Pericardium (tissue), 1 donor: ENCODE data around the gene CDA.

DNA sequence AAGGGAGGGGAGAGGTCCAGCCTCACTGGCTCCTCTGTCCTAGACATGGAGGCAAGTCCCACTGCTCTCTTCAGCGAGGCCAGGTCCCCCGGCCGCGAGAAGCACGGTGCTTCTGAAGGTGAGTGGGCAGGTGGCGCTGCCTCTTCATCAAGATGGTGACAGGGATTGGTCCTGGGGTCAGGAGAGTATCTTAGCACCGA lies 59.3 kb downstream of the VWA5B1 start:
- RRBS, result no CpG with 5 or more reads among the region's 7 CpGs

- RRBS, result 3% methylated on average over 10 of the region's 65 CpGs
These were observed 75.8 kb downstream of the VWA5B1 start for GRCh38 chr1:20366387-20366972.

DNA sequence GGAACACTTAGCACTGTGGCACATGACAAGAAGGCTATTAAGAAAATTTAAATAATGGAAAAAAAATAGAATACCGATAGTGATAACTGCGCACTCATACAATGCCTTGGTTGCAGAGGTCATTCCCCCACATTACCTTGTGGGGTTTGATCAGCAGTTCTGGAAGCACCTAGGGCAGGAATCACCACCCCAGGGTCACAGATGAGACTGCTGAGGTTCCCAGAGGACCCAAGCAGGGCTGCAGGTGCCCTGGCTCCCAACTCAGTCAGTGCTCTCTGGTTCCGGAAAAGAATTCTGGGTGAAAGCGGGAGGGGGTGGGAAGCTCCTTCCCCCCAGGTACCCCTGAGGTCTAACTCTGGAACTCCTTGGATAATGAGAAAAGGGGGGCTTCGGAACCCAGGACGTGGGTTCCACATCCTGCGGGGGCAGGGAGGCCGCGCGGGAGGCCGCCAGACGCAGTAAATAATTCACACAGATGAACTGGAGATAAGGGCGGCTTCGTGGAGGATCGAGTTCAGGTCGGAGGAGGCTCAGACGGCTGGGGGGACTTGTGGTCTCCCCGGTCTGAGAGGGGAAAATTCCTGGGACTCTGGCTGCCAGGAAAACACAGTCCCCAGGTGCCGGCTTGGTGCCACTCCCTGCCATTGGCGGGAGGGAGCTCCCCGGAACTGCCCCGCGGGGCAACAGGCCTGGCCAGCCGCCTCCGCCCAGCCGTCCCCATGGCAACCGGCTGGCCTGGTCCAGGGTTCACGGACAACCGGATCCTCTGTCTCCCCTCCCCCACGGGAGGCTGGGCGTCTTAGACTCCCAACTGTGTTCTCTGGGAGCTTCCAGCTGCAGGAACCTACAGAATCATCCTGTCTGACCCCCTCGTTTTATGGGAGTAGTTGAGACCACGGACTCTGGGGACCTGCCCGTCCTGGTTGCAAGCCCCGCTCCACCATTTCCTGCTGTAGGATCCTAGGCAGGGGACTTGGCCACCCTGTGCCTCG lies 9.8 kb downstream of the CAMK2N1 start:
- RRBS, result 3% methylated on average over 10 of the region's 36 CpGs

DNA sequence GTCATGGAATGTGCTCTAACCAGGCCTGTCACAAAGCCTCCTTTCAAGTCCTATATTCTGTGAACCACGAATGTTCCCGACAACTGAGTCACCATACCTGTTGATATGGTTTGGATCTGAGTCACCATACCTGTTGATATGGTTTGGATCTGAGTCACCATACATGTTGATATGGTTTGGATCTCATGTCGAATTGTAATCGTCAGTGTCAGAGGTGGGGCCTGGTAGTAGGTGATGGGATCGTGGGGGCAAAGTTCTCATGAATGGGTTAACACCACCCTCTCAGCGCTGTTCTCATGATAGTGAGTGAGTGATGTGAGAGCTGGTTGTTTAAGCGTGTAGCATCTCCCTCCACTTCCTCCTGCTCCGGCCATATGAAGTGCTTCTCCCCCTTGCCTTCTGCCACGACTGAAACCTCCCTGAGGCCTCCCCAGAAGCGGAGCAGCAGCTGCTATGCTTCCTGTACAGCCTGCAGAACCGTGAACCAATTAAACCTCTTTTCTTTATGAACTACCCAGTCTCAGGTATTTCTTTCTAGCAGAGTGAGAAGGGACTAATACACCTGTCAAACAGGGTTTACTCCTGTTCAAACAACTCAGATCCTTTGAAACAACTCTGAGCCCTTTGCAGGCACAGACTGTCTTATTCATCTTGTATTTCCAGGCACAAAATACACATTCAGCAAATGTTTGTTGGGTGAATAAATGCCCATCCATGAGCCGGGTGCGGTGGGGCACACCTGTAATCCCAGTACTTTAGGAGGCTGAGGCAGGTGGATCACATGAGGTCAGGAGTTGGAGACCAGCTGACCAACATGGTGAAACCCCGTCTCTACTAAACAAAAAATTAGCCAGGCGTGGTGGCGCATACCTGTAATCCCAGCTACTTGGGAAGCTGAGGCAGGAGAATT lies 10.6 kb upstream of the CAMK2N1 start:
- RRBS, result no CpG with 5 or more reads among the region's 16 CpGs

GRCh38 chr1:20588599-20589254 lies at the start of gene CDA:
TSS of gene CDA (plus strand) at chr1:20589097.
- RRBS, result 3% methylated on average over 3 of the region's 11 CpGs

GRCh38 chr1:20950733-20951276 lies 163.7 kb upstream of the HP1BP3 start:
- RRBS, result no CpG with 5 or more reads among the region's 3 CpGs

- RRBS, result no CpG with 5 or more reads among the region's 3 CpGs
These were observed 27.3 kb downstream of the EIF4G3 start for GRCh38 chr1:21149389-21149835.

DNA sequence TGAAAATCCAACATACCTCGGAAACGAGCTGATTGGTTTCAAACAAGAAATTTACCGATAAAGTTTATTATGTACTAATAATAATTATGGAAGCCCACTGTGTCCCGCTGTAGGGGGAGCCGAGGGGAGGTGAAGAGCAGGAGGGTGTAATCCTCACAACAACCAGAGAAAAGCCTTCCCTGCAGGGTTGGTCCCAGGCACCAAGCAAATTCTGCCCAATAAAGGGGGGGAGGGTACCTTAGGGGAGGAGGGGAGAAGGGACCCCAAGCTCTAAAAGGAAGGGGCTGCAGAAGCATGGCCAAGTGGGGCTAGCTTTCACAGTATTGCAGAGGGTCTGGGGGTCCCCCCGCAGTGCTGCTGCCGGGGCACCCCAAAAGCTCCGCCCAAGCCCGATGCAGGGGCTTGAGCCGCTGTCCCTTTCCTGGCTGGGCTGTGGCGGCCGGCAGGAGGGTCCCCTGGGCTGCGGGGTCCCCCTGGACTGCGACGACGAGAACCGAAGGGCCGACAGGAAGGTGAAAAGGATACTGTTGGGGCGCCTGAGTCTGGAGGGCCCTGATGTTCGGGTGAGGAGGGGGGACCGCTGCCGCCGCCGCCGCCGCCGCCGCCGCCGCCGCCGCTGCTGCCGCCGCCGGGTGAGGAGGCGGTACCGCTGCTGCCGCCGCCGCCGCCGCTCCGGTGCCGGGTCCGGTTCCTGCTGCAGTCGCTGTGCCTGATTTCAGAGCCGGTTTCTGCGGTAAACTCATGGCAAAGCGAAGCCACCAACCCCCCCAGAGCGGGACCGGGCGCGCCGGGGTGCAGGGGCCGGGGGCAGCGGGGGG lies 838 bp downstream of the EIF4G3 start:
- RRBS, result 2% methylated on average over 20 of the region's 56 CpGs

GRCh38 chr1:21217033-21218115 lies 40.7 kb upstream of the EIF4G3 start:
- RRBS, result no CpG with 5 or more reads among the region's 28 CpGs

DNA sequence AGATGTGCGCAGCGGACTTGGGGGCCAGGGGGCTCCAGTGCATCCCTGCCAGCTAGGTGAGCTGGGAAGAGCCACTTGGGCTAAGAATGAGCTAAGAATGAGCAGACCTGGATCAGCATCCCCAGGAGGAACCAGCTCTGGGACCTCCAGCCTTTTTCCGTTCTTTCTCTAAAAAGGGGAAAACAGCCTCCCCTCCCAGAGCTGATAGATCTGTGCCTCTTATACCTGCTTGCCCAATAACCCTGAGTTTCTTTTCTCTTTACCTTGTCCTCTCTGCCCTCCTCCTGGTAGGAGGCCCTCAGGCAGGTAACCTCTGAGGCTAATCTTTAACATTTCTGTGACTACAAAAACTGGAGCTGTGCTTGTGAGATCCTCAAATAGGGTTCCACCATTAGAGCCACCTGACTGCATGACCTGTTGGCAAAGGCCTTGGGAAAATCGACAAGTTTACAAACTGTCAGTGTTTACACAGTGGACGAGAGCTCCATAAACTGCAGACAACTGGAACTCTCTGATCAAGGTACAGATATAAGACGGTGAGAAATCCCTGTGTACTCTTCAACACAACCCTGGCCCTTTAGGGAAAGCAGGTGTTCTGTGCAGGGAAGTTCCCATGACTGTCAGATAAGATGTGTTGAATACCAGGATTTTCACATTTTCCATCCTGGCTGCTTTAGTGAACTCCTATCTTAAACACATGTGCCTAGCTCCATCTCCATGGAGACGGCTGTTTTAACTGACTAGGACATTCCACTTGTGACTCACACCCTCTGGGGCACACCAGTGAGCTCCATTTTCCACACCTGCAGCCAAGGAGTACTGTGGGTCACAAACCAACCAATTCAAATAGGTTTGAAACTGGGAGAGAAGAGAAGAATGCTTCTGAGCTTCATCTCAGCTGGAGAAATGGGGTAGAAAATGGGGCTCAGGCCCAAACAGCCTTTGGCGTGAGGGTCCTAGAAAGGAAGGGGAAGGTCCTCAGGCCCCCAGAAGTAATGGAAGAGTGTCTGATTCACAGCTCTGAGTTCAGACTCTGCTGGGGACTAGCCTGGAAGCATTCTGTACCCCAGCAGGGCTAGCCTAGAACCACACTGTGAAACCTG lies 38.3 kb downstream of the ECE1 start:
- RRBS, result no CpG with 5 or more reads among the region's 8 CpGs

DNA sequence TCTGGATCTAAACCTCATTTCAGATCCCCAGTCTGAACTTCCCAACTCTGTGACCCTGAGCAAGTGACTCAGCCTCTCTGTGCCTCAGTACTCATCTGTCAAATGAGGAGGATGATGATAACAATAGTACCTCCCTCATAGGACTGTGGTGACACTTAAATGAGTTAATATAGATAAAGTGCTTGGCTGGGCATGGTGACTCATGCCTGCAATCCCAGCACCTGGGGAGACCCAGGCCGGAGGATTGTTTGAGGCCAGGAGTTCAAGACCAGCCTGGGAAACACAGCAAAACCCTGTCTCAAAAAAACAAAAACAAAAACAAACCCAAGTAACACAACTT lies 4.8 kb upstream of the ECE1 start:
- RRBS, result no CpG with 5 or more reads among the region's 1 CpG

- RRBS, result no CpG with 5 or more reads among the region's 21 CpGs
These were observed 23.9 kb upstream of the ECE1 start for GRCh38 chr1:21313796-21314984.

GRCh38 chr1:21318612-21319161 lies 28.4 kb upstream of the ECE1 start:
- RRBS, result no CpG with 5 or more reads among the region's 17 CpGs

DNA sequence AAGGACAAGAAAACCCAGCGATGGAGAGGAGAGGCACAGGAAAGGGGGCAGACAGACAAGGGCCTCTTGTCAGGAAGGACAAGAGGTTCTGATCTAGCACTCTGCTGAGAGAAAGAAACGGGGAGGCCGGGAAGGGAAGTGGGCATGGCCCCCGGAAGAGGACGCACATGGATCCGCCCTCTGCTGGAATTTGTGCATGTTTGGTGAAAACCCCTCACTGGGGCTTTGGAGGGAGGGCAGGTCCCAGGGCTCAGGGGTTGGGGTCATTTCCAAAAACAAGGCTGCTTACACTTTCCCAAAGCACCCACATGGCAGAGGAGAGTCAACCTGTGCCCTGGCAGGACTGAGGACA lies 32.4 kb upstream of the ECE1 start:
- RRBS, result no CpG with 5 or more reads among the region's 6 CpGs

DNA sequence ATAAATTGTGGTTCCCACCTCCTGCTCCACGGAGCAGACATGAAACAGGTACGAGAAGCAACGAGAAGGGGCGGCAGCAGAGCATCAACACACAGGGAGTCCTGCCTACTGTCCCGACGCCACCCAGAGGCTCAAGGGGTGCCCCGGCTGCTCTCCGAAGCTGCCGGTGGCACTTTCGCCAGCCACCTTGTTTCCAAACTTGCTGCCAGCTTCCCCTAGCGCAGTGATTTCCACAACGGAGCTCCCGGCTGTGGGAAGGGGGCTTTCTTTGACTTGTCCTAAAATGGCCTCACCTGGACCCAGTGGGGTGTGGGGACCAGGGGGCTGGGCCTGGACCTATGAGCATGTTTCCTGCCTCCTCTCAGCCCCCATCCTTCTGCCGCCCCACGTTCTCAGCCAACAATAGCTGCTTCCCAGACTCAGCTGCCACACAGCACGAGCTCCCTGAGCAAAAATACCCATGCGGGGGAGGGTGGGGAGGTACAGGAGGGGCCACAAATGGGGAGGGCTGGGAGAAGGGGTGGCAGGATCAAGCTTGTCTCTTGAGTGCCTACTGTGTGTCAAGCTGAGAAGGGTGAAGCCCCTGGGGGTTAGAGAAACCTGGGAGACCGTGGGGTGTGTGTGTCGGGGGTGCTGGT lies 35.6 kb upstream of the ECE1 start:
- RRBS, result 51% methylated on average over 5 of the region's 19 CpGs

- RRBS, result no CpG with 5 or more reads among the region's 7 CpGs
These were observed 46.9 kb upstream of the ECE1 start for GRCh38 chr1:21337180-21337484.

- RRBS, result 1% methylated on average over 10 of the region's 46 CpGs
These were observed 518 bp upstream of the ALPL start for GRCh38 chr1:21508476-21509334.

- RRBS, result no CpG with 5 or more reads among the region's 10 CpGs
These were observed 9.7 kb upstream of the RAP1GAP start for GRCh38 chr1:21678760-21679285.

GRCh38 chr1:21703333-21703679 lies 34.1 kb upstream of the RAP1GAP start:
- RRBS, result no CpG with 5 or more reads among the region's 2 CpGs

- RRBS, result no CpG with 5 or more reads among the region's 21 CpGs
These were observed 18.1 kb downstream of the USP48 start for GRCh38 chr1:21764527-21765593.